Cytotoxic T cell (primary cell): Measurements from ENCODE around the genes ZNF17, ZNF773, ZNF776 and ZNF256.

- PRO-cap, 2 experiments, result no peak in any of the 2 experiments
Measured at GRCh38 chr19:56765200-56765504, 75.4 kb downstream of the PEG3 start.

DNA sequence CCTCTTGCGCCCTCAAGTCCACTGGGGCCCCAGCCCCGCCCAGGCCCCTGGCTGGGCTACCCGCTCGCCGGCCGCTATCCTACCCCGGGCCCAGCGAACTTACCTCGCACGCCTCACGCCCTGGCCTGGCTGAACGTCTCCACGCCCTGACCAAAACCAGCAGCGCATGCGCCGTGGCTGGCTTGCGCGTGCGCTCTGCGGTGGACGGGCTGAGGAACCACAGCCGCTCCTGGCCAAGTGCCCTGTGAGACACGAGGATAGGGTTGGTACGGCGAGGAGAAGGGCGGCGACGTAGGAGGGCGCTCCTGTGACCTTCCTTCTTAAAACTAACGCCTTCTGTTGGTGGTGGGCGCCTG lies 45.2 kb downstream of the PEG3 start:
- PRO-cap, 2 experiments, result no peak in any of the 2 experiments

DNA sequence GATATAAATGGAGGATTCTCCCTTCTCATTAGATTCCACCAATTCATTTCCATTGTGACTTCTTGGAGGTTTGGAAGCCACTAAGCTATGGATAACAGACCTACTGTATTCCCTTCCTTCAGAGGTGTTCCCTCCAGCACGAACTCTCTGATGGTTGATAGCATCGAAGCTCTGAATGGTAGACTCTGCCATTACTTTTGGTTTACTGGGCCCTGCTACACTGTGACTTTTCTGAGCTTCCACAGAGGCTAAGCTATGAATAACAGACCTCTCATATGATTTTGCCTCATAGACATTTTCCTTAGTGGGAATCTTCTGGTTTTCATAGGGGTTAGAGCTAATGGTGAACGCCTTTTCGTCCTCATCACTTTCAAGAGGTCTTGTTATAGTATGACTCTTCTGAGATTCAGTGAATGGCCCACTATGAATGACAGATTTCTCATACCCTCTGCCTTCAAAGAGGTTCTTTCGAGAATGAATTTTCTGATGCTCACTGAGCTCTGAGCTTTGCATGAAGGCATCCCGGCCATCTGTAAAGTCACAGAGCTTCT lies 24.6 kb downstream of the PEG3 start:
- PRO-cap, 2 experiments, result no peak in any of the 2 experiments

DNA sequence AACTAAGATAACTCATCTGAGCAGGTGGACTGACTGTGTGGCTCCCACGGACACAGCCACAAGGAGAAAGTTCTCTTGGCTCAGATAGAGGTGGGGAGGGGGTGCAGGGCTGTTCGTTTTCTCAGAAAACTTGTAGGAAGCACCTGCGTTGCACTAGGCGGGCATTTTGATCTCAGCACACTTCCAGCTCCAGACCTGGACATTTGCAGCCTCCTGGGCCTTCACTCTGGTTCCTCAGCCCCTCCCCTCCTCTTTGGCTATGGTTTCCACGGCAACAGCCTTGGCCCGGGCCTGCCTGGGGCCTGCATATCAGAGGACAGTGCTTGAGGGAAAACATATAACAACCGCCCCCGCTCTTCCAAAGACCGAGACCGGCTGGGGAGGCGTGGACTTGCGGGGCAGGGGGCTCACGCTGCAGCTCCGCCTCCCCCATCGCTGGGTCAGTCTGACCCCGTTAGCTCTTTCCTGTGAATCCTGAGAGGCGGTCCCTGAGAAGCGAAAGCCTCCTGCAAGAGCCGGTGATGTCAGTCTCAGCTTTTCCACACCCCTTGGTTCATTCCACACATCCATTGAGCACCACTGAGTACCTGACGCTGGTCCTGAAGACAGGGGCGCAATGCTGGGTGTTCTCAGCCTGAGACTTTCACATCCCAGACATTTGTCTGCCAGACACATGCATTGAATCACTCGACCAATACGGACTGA lies 125.7 kb upstream of the PEG3 start:
- PRO-cap, 2 experiments, result no peak in any of the 2 experiments

GRCh38 chr19:56973577-56974105 lies 133.1 kb upstream of the PEG3 start:
- PRO-cap, 2 experiments, result no peak in any of the 2 experiments

DNA sequence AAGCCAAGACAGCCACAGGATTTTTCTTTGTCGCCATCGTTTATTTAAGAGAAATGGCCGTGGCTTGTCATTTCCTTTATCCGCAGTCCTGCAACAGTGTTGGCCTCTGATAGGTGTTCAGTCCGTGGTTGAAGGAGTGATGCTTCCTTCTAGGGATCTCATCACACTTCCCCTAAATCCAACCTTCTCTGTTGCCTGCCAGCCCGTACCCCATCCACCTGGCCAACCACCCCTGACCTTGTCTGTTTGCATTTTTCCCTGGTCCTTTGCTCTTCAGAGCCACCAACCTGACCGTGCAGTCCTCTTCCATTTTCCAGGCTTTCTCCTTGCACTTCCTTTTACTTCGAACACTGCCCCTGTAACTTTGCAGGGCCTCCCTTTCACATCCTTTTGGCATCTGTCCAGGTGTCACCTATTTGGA lies 628 bp downstream of the ZNF460 start:
- PRO-cap, 2 experiments, result peak in 2 of 2 experiments; most common plus-strand start position 184 of the sequence (in 1); most common minus-strand start position 95 of the sequence (in 1)

GRCh38 chr19:57410723-57411779 lies at the start of gene ZNF17:
Gene ZNF17 (plus strand): TSS chr19:57411161.
- PRO-cap, 2 experiments, result peak in 2 of 2 experiments; most common plus-strand start chr19:57411179 (in 1); most common minus-strand start chr19:57411399 (in 1)

- PRO-cap, 2 experiments, result no peak in any of the 2 experiments
Measured at GRCh38 chr19:57434785-57435020, 422 bp upstream of the ZNF749 start.

- PRO-cap, 2 experiments, result peak in 2 of 2 experiments; most common plus-strand start chr19:57499938 (in 2); most common minus-strand start chr19:57500141 (in 1)
Measured at GRCh38 chr19:57499612-57500281, at the start of gene ZNF773. Gene ZNF773 (plus strand): TSS chr19:57499938.

DNA sequence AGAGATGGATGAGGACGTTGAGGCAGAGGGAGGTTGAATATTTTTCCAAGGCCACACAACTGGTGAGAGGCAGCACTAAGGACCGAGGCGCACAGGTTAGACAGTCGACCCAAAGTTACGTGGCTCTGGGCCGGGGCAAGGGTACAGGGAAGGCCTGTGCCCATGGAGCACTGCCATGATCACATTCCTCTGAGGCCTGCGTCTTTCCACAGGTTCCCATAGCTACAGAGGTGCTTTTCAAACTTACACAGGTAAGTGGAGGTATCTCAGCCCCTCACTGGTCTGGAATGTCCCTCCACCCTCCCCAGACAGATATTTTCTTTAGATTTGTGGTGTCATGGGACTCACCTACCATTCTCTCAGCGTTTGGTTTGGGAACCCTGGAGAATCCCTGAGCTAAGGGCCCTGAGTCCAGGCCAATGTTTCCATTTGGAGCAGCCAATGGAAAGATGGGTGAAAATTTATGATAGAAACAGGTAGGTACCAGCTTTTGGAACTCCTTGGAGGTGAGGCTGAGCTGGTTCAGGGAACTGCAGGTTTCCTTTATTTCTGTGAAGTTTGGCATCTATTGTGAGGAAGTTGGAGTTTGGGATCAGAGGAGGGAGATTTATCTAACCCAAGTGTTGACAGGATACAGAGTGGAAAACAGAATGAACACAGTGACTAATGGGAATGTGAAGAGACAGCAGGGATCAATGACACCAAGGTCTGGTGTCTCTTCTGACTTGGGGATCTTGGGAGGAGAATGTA lies 1.0 kb downstream of the ZNF211 start:
- PRO-cap, 2 experiments, result no peak in any of the 2 experiments

- PRO-cap, 2 experiments, result peak in 2 of 2 experiments; most common plus-strand start chr19:57746841 (in 1); most common minus-strand start chr19:57747428 (in 1)
Measured at GRCh38 chr19:57746432-57747752, at the start of gene ZNF776. Gene ZNF776 (plus strand): TSS chr19:57746815.

DNA sequence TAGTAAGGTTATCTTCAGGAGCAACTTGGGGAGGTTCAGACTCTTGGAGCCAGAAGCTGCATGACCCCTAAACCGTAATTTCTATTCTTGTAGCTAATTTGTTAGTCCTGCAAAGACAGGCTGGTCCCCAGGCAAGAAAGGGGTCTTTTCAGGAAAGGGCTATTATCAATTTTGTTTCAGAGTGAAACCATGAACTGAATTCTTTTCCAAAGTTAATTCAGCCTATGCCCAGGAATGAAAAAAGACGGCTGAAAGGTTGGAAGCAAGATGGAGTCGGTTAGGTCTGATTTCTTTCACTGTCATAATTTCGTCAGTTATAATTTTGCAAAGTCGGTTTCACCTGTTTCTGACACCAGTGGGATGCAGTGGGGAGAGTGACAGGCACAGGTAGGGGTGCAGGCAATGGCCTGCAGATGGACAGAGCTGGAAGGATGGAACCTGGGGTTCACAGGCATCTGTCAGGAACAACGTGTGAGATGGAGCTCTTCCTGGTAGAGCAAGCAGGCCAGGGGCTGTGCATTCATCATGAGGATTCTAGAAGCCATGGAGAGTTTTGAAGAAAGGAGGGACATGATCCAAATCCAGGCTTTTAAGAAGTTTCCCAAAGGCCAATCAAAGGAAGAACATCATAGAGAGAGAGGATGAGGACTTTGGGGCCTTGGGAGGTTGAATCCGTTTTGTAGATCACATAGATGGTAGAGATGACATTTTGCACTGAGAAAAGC lies 1.7 kb downstream of the ZNF587 start:
- PRO-cap, 2 experiments, result no peak in any of the 2 experiments

GRCh38 chr19:57946951-57947934 lies at the start of gene ZNF256:
Gene ZNF256 (minus strand): TSS chr19:57947706.
- PRO-cap, 2 experiments, result peak in 2 of 2 experiments; most common plus-strand start chr19:57947789 (in 1); most common minus-strand start chr19:57947667 (in 1)

DNA sequence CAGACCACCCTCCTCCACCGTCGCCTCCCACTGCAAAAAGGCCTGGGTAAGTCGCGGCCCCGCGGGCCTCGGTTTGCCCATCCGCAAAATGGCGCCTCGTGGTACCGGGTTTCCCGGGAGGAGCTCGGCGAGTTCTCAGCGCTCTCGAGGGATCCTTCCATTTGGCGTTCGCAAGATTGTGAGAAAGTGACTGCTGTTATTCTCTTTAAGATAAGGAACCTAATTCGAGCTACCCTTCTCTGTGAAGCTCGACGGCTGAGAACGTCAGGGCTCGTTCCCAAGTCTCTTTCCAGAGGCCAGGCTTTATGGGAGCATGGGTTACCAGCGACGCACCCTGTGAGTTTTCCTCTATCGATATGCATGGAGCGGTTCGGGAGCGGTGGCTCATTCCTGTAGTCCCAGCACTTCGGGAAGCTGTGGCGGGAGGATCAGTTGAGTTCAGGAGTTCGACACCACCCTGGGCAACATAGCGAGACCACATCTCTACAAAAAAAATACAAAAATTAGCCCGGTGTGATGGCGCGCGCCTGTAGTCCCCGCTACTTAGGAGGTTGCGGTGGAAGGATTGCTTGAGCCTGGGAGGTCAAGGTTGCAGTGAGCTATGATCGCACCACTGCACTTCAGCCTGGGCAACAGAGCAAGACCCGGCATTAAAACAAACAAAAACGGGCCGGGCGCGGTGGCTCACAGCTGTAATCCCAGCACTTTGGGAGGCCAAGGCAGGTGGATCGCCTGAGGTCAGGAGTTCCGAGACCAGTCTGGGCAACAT lies 565 bp upstream of the ZNF606 start:
- PRO-cap, 2 experiments, result no peak in any of the 2 experiments

- PRO-cap, 2 experiments, result no peak in any of the 2 experiments
Measured at GRCh38 chr19:58228314-58228504, 505 bp upstream of the ZNF544 start.

GRCh38 chr19:58262519-58263250 lies 16.1 kb upstream of the ZNF8 start:
- PRO-cap, 2 experiments, result no peak in any of the 2 experiments

- PRO-cap, 2 experiments, result no peak in any of the 2 experiments
Measured at GRCh38 chr19:58336805-58337351, 10.1 kb downstream of the ZSCAN22 start.

DNA sequence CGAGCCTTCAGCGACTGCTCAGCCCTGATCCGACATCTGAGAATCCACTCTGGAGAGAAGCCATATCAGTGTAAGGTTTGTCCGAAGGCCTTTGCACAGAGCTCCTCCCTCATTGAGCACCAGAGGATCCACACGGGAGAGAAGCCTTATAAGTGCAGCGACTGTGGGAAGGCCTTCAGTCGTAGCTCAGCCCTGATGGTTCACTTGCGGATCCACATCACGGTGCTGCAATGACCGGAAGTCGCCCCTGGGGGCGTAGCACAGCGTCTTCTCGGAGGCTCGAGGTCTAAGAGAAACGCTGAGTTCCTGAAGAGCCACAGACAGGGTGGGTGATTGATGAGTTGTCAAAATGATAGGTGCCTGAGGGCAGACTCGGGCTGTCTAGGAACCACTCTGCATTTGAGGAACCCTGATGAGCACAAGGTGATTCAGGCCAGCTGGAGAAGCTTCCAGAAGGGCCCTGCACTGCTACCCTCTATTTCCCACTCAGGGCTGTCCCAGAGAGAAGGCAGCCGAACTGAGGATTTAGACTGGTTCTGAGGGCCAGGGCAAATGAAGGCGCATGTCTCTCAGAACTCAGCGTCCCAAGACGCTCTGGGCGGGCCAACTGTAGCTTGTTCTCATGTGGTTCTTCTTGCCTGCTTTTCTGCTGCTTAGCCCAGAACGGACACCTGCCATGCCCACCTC lies 12.4 kb downstream of the ZSCAN22 start:
- PRO-cap, 2 experiments, result no peak in any of the 2 experiments

- PRO-cap, 2 experiments, result peak in 2 of 2 experiments; most common plus-strand start chr19:58347370 (in 2); most common minus-strand start chr19:58347622 (in 2)
Measured at GRCh38 chr19:58346726-58348095, 6.1 kb downstream of the A1BG start.

GRCh38 chr19:58368902-58369369 lies 6.4 kb upstream of the ZNF497 start:
- PRO-cap, 2 experiments, result no peak in any of the 2 experiments